Breast (tissue), 4 donors: ENCODE results near the genes MT3 and NLRC5.

GRCh38 chr16:54385046-54385427, 98.5 kb upstream of the IRX3 start:
- PRO-cap, 3 experiments = no peak in any of the 3 experiments
- RRBS = no CpG with 5 or more reads among the region's 3 CpGs

GRCh38 chr16:54402472-54402671, 115.8 kb upstream of the IRX3 start:
- PRO-cap, 3 experiments = no peak in any of the 3 experiments
- RRBS = no CpG with 5 or more reads among the region's 2 CpGs

GRCh38 chr16:54430186-54431066, 143.8 kb upstream of the IRX3 start:
- PRO-cap, 3 experiments = no peak in any of the 3 experiments
- RRBS = no CpG with 5 or more reads among the region's 19 CpGs

- PRO-cap, 3 experiments = peak in 3 of 3 experiments; most common plus-strand start chr16:54928127 (in 2); most common minus-strand start chr16:54928085 (in 3)
- RRBS = no CpG with 5 or more reads among the region's 16 CpGs
Measured at GRCh38 chr16:54927916-54928379, 2.7 kb upstream of the IRX5 start.

DNA sequence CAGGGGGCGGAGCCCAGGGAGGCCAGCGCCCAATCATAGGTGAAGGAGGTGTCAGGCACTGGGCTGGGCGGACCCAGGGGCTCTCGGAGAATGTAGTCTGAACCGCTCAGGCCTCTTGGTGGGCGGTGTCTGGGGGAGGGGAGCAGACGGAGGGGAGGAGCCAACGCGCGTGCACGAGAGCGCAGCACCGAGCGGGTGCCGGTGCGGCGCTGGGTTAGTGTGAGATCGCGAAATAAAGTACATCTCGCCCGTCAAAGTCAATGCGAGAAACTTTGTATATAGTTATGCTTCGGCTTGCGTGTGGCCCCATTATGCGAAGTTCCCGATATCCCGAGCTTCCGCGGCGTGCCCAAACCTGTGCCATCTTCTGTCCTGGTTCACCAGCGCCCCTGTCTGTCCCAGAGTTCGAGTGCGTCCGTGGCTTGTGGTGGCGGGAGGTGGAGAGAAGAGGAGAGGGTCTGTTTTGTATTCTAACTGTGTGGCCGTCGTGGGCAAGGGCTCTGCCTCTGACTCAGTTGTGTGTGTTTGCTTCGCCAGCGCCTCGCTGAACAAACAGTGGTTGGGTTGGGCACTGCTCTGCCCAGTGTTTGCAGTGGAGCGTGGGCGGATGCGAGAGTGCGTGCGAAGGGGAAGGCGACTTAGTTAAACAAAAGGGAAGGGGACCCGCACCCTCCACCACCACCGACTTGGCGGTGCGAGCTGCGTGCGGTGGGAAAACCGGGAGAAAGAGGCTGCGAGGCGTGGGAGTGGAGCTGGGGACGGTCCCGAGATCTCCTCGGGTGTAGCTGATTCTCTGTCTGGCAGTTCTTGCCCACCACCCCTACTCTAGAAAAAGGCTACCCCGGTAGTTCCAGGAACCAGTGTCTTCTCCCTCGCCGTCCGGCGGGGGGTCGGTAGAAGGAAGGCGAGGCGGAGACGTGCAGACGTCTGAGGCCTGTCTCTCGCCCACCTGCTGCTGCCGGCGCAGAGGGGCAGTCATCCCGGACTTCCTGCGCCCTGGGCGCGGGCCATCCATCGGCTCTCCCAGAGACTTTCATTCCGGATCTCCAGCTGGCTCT, 1.1 kb upstream of the IRX5 start:
- PRO-cap, 3 experiments = peak in 3 of 3 experiments; most common plus-strand start position 592 of the sequence (in 3); most common minus-strand start position 439 of the sequence (in 2)
- RRBS = 1% methylated on average over 17 of the region's 77 CpGs

DNA sequence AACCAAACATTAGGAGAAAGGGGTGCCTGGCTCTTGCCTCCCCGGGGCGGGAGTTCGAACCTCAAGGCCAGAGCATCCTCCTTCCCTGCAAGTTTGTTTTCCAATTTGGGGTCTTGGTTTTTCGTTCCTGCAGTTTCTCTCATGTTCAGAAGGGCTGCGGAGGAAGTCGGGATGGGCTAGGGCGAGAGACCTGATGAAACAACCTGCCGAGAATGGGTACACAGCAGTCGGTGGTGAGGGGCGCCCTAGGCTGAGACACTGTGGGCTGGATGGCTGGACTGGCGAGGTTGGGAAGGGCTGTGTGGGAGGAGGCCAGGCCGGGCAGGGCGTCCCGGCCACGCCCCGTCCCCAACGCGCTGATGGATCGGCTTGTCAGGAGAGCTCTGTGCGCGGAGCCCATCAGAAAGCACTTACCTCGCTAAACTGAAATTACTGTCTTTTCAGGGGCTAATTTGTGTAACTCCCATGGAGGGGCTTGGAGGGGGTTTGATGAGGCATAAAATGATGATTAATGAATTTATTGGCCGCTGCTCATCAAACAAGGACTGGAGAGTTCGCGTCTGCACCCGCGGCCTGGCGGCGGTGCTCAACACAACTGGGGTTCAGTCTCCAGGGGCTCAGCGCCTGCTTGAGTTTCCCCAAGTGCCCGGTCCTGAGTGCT, 8.9 kb downstream of the IRX5 start:
- PRO-cap, 3 experiments = peak in 1 of 3 experiments; most common minus-strand start position 280 of the sequence (in 1)
- RRBS = no CpG with 5 or more reads among the region's 31 CpGs

DNA sequence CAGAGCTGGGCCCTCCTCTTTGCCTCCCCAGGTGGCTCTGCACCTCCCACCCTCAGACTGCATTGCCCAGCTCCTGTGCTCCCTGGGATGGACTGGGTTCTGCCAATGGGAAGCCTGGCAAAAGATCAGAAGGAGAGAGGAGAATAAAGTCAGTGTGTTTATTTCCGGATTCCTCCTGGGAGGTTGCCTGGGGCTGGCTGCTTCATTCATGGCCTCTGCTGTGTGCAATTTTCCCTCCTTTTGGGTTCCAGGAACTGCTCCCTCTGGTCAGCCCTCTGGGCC, 8.5 kb upstream of the MMP2 start:
- PRO-cap, 3 experiments = no peak in any of the 3 experiments
- RRBS = no CpG with 5 or more reads among the region's 1 CpG

DNA sequence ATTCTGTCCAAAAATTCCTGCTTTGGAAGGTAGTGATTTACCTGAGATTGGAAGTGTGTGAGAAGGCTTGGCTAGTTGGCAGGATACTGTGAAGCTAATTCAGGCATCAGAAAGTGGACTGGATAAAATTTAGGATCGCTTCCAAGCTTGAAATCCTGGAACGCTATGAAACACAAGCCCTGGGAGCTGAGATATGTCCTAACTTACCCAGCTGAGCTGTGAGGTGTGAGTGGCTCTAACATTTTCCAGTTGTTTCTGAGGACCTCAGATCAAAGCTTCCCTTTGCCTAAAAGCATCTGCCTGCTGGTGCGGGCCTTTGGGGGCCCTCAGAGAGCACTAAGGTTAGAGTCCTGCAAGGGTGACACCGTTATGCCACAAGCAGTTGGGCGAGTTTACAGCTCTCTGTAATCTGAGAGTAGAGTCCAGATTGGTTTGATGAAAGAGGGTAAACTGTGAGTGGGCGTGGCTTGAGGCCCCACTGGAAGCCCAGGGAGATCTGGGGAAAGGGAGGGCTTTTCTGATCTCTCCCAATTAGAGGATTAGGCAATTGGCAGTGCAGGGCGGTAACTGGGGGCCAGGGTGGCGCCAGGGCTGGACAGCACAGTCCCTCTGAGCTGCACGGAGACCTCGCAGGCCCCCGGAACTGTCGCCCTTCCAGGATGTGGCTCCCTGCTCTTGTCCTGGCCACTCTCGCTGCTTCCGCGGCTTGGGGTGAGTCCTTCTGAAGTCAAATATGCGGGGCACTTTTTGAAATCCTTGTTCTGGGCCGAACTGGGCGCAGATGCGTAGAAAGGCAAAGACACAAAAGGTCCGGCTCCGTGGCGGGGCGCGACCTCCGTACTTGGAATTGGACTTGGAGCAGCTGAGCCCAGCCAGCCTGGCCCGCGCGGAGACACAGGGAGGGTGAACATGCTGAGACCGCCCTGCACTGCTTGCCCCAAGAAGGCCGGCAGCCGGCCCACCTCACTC, 72.6 kb downstream of the CES1 start:
- PRO-cap, 3 experiments = peak in 1 of 3 experiments; most common plus-strand start position 582 of the sequence (in 1)
- RRBS = no CpG with 5 or more reads among the region's 31 CpGs

GRCh38 chr16:56225123-56225464, 33.8 kb downstream of the GNAO1 start:
- PRO-cap, 3 experiments = no peak in any of the 3 experiments
- RRBS = no CpG with 5 or more reads among the region's 2 CpGs

GRCh38 chr16:56264199-56264552, 72.9 kb downstream of the GNAO1 start:
- PRO-cap, 3 experiments = no peak in any of the 3 experiments
- RRBS = no CpG with 5 or more reads among the region's 5 CpGs

DNA sequence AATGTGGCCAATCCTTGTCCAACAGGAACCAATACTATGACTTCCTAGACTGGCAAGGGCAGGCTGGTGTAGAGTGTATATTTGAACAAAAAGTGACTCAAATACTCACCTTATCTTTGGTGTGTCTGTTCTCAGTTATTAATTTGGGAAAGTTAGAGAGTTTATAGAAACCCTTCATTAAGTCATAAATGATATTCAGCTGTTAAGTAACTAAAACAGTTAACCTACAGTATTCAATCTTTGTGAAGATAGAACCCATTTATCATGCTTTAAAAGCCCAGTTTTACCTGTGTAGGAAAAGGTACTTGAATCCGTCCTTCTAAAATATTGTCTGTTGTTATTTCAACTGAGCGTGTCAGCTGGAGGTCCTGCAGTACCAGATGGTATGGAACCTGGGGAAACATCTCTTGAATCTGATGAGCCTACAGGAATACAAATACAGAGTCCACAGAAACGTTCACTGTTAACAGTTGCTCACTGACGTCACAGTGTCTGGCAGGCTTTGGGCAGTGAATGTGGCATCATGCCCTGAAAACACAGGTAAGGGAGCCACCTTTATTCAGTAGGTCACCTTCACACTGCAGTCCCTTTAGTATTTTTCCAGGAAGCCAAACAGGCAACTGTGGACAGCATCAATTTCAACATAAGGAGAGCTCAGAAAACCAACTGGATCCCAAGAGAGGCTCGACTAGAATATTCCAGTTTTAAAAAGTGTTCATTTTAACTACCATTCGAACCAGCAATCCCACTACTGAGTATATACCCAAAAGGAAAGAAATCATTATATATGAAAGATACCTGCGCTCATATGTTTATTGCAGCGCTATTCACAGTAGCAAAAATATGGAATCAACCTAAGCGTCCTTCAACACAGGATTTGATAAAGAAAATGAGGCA, 56.2 kb downstream of the AMFR start:
- PRO-cap, 3 experiments = no peak in any of the 3 experiments
- RRBS = no CpG with 5 or more reads among the region's 9 CpGs

- PRO-cap, 3 experiments = no peak in any of the 3 experiments
- RRBS = no CpG with 5 or more reads among the region's 4 CpGs
Measured at GRCh38 chr16:56372927-56373287, 52.4 kb downstream of the AMFR start.

GRCh38 chr16:56385767-56386462, 39.4 kb downstream of the AMFR start:
- PRO-cap, 3 experiments = no peak in any of the 3 experiments
- RRBS = no CpG with 5 or more reads among the region's 12 CpGs

DNA sequence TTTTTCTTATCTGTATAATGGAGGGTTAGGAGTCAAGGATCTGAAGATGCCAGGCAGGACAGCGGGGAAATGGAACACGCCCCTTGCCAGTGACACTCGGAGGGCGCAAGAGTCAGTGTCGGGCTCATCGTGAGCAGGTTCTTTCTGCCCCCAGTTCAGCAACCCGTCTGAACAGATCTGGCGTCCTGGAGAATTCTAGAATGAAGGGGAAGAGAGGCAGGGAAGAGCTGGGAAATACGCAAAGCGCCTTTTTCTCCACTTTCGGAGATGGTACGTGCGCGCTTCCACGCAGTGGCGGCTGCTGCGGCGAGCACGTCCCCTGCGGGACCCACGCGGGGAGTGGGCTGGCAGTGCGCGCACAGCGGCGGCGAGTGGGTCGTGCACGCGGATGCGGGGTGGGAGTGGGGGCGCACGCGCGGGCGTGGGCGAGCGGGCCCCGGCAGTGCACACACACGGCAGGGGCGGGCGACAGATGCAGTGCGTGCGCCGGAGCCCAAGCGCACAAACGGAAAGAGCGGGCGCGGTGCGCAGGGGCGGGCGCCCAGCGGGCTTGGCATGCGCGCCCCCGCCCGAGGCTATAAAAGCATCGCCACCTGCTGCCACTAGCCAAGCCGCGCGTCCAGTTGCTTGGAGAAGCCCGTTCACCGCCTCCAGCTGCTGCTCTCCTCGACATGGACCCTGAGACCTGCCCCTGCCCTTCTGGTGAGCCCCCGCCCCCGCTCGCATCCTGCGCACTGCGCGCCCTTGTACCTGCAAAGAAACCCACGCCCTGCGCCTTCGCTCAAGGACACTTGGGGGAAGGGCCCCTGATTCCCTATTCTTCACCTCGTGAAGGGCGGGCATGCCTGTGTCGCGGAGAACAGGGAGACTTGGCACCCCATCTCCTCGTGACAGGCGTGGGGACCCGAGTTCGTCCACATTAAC, at the start of gene MT3:
Gene MT3, plus strand, starts transcription at position 609 of the 924 bp plus-strand sequence.
- PRO-cap, 3 experiments = peak in 1 of 3 experiments; most common plus-strand start position 609 of the sequence (in 1)
- RRBS = 4% methylated on average over 7 of the region's 82 CpGs

DNA sequence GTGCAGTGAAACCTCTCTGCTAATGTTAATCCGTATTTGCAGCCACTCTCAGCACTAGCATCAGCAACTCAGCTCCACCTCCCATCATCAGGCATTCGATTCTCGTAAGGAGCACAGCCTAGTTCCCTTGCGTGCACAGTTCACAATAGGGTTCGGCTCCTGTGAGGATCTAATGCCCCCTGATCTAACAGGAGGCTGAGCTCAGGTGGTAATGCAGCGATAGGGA, 1.3 kb upstream of the HERPUD1 start:
- PRO-cap, 3 experiments = no peak in any of the 3 experiments
- RRBS = no CpG with 5 or more reads among the region's 6 CpGs

GRCh38 chr16:56930929-56932018, 668 bp upstream of the HERPUD1 start:
- PRO-cap, 3 experiments = peak in 3 of 3 experiments; most common plus-strand start chr16:56931382 (in 1); most common minus-strand start chr16:56931944 (in 3)
- RRBS = 1% methylated on average over 11 of the region's 47 CpGs

DNA sequence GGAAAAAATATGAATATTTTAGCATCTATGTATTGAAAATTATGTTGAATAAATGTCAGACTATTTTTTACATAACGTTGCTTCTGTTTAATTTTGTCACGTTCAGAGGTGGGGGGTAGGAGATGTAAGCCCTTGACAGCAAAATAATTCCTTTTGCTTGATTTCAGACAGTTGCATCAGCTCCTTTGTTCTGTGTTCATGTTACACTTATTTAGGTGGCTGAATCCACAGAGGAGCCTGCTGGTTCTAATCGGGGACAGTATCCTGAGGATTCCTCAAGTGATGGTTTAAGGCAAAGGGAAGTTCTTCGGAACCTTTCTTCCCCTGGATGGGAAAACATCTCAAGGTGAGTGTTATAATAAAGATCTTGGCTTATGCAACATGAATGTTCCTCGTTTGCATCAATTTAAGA, 4.5 kb downstream of the HERPUD1 start:
- PRO-cap, 3 experiments = no peak in any of the 3 experiments
- RRBS = no CpG with 5 or more reads among the region's 5 CpGs

DNA sequence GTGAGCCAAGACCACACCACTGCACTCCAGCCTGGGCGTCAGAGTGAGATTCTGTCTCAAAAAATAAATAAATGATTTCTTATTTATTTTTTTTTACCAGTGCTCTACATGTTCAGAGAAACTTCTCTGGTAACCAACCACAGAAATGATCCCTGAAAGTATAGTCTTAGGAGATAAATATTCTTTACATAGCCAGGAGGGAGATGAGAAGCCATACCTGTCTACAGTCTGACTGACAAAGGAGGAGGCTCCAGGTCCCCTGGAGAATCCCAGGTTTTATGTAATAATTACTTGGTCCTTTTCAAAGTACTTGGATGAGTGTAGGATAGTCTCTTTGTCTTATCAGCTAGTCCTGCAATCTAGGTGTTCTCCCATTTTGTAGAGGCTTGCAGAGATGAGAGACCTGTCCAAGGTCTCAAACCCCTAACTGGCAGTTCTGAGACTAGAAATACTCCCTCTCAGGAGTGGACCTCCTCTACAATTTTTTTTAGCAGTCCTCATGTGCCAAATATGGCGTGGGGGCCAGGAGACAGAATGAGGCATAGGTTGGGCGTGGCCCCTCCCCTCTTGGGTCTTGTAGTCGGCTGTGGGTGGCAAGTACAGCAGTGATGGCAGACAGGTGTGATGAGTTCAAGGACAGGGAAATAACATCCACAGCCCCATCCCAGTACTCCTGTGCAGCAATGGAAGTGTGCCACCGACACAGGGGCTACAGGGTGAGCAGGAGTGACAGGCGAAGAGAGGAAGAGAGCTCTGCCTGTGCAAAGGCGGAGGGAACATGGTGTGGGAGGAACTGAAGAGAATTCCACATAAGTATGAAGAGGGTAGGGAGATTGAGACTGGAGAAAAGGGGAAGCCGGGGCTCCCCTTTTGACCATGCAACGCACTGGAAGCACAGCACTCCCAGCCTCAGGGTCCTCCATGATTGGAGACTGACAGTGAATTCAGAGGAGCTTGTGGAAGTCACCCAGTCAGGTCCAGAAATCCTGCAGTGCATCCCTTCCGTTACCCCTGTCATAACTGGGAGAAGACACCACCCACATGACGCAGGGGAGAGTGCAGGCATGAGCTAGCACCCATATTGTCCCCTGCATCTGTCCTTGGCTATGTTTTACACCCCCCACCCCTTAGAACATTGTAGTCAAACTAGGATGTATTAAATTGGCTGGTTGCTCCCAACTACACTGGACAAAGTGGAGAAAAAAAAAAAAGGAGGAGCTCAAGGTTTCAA, 14.9 kb downstream of the HERPUD1 start:
- PRO-cap, 3 experiments = no peak in any of the 3 experiments
- RRBS = no CpG with 5 or more reads among the region's 11 CpGs

DNA sequence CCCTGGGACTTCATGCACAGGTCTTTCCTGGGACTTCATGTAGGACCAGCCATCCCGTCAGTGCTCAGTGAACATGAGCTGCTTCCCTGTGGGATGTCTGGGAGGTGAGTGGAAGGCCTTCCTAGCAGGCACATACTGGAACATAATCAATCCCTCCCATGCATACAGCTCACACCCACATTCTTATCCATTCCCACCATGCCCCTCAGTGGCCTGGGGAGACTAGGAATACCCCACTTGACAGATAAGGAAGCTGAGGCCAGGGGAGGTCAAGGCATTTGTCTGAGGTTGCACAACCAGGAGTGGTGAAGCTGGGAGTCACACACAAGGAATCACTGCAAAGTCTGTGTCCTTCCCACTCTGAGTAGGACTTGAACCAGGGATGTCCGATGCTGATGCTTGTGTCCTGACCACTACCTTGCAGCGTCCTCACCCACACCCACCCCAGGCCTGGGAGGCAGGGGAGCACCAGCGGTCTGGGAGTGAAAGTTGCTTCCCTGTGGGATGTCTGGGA, 1.1 kb upstream of the NLRC5 start:
- PRO-cap, 3 experiments = no peak in any of the 3 experiments
- RRBS = no CpG with 5 or more reads among the region's 4 CpGs

GRCh38 chr16:56989165-56989721, at the start of gene NLRC5:
Gene NLRC5, plus strand, starts transcription at chr16:56989557.
- PRO-cap, 3 experiments = peak in 3 of 3 experiments; most common plus-strand start chr16:56989567 (in 3); most common minus-strand start chr16:56989460 (in 2)
- RRBS = under 1% methylated on average over 4 of the region's 42 CpGs